Myometrial cell (primary cell): ENCODE measurements around the gene MOCS2.

- RAMPAGE, long total RNA = no peak
Measured at GRCh38 chr5:42798036-42798711, 13.5 kb downstream of the SELENOP start.

DNA sequence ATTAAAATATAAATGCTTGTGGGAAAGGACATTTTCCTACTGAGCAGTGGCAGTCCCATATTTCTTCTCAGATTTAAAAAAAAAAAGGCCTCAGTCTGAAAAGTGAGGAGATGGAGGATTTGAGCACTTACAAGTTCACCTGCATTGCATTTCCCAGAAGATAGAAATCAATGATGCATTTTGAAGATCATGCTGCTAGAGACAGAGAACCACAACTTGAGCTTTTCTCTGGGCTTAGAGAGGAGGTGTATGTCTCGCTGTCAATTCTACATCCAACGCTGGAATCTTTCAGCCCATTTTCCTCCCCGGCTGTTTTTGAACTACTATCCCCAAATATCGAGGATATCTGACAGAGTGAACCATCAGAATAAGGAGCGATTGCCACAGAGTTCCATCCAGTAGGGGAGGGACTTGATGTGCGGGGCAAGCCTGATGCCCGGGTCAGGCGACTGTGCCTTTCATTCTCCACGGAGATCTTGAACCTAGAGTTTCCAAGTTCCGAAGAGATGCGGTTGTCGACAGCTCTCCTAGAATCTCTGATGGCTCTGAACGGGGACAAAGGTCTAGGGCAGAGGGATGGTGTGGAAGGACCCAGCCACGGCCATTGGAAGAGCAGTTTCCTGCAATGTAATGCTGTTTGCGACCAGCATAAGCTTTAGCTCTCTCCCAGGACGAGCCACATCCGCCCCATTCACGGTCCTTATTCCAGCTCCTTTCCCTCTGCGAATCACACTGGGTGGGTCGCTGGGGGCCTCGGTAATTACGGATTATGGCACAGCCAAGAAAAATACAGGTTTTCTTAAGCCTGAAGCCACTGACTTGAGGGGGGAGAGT, 23.0 kb downstream of the ANXA2R start:
- RAMPAGE, long total RNA = no peak

DNA sequence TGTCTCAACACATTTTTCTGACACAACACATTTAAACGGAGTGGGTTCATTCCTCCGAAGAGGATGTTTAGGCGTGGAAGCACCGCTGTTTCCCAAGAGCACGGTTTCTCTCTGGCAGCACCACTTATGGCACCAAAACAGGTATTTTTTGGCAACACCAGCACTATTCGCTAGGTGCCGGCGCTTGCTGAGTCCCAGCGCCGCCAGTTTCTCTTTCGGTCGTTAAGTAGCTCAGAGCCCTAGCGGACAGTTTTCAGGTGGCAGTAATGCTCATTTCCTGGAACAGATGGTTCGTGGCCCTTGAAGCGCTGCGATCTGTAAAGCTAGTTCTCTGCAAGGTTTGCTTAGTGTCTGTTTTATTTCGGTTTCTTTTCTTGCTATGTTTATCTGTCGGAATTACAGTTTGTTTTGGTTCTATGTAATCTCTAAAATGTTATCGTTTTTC, 20.1 kb downstream of the ANXA2R start:
- RAMPAGE, long total RNA = no peak

DNA sequence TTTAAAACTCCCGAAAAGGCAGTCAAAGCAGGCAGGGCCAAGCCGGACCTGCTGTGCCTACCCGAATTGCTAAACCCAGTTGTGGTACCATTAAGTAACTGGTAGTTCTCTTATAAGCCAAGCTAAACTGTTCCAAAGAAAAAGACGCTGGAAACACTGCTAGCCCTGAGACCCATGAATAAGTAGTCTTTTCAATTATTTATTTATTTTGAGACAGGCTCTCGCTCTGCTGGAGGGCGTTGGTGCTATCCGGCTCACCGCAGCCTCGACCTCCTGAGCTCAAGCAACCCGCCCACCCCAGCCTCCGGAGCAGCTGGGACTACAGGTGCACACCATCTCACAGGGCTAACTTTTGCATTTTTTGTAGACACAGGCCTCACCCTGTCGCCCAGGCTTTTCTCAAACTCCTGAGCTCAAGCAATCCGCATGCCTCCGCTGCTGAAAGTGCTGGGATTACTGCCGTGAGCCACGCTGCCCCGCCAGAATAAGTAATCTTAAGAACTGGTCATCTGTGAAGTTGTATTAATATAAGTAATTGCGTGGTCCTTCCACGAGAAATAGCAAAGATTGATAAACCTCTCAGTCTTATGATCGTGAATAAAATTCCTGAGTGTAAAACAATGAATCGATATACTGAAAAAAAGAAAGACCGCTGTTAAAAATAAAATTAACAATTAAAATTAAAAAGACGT, 1.6 kb downstream of the ANXA2R start:
- RAMPAGE, long total RNA = no peak

GRCh38 chr5:43192384-43193361, 648 bp downstream of the NIM1K start:
- RAMPAGE, long total RNA = no peak

- RAMPAGE, long total RNA = no peak
Measured at GRCh38 chr5:43485326-43485883, 1.7 kb upstream of the TMEM267 start.

DNA sequence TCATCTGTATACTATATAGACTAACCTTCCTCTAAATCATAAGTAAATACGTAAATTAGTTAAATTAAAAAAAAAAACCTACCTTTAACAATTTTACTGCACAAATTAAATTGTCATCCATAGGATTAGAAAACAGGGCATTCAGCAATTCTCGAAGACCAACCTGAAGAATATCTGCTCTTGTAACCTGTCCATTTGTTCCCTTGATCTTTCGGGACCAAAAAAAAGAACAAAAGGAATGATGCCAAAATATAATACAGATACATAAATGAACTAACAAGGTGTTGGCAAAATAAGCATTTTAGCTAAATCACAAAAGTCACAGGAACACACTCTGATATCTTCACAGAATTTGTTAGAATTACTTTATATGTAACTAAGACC, 20.1 kb downstream of the PAIP1 start:
- RAMPAGE, long total RNA = no peak

- RAMPAGE, long total RNA = no peak
Measured at GRCh38 chr5:43618710-43619205, 15.8 kb downstream of the NNT start.

DNA sequence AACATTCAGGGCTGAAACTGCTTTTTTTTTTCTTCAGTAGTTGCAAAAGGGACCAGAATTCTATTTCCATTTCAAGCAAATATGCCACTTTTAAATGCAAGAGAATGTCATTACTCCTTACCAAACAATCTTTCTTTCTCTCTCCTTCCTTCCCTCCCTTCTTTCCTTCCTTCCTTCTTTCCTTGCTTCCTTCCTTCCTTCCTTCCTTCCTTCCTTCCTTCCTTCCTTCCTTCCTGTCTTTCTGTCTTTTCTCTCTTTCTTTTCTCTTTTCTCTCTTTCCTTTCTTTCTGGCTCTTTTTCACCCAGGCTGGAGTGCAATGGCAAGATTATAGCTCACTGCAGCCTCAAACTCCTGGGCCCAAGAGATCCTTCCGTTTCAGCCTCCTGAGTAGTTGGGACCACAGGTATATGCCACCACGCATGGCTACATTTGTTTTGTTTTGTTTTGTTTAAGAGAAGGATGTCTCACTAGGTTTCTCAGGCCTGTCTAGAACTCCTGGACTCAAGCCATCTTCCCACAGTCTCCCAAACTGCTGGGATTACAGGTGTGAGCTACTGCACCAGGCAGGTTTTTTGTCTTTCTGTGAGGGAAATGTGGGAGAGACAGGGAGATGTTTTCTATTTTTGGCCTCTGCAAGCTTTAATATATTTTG, 87.0 kb downstream of the FGF10 start:
- RAMPAGE, long total RNA = no peak

- RAMPAGE, long total RNA = no peak
Measured at GRCh38 chr5:44637881-44638502, 170.8 kb upstream of the MRPS30 start.

GRCh38 chr5:50963435-50964236, 297.2 kb downstream of the PARP8 start:
- RAMPAGE, long total RNA = no peak

GRCh38 chr5:51378419-51379659, 4.4 kb upstream of the ISL1 start:
- RAMPAGE, long total RNA = no peak

DNA sequence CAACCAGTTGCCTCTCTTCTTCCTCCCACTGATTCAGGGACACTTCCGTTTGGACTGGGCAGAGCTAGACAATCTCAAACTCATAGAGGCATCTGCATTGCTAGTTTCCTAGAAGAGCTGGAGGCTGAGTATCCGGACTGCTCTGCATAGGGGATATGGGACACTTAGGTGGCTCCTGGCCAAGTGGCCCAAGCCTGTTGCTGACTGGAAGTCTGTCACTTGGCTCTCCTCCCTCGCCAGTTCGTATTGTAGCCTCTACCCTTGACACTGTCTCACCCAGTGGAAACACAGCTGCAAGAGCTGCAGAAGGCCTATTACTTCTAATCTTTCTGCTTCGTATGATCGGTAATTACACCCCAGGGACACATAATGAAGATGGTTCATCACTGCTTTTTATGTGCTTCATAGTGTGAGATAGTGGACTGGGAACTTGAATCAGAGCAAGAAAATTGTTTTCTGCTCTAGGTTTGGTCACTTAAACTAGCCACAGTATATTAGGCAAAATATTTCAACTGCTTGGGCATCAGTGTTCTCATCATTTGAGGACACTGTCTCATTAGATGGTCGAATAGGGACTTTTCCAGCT, 34.8 kb downstream of the ITGA1 start:
- RAMPAGE, long total RNA = no peak

DNA sequence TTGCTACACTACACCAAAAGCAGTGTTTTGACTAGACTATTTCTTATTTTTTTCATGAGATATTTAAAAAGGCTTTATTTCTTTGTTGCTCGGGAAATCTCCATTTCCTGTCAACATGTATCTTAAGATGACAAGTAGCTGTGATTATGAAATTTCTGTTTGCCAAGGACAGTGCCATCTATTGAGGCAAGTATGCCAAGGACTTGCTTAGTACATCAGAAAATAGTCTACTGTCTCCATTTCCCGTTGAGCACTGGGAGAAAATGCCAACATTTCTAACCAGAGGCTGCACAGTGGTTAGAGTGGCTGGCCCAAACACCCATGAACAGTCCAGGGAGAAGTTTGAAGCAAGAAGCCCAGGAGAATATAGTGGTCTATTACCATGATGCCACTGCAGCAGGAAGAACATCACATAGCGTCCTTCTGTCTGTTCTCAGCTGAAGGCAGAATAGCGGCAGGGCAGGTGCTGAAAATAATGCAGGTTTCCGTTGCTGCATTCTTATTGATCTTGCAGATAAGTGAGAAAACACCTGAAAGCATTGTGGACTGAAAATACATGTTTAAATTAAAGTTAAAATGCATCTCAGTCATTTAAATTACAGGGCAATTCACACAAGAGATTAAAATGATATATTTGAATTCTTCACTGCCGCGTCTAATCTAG, 93.2 kb upstream of the ITGA2 start:
- RAMPAGE, long total RNA = no peak

- RAMPAGE, long total RNA = start-site peak on the minus strand at chr5:53109735-53109771, 752 and 898 reads in 2 replicates; start-site peak on the plus strand at chr5:53109846-53109890, 99 and 77 reads in 2 replicates
Measured at GRCh38 chr5:53108983-53109991, at the start of gene MOCS2. TSS of gene MOCS2 (minus strand) at chr5:53109757.

- RAMPAGE, long total RNA = no peak
Measured at GRCh38 chr5:53997066-53997730, 313.2 kb downstream of the ARL15 start.

DNA sequence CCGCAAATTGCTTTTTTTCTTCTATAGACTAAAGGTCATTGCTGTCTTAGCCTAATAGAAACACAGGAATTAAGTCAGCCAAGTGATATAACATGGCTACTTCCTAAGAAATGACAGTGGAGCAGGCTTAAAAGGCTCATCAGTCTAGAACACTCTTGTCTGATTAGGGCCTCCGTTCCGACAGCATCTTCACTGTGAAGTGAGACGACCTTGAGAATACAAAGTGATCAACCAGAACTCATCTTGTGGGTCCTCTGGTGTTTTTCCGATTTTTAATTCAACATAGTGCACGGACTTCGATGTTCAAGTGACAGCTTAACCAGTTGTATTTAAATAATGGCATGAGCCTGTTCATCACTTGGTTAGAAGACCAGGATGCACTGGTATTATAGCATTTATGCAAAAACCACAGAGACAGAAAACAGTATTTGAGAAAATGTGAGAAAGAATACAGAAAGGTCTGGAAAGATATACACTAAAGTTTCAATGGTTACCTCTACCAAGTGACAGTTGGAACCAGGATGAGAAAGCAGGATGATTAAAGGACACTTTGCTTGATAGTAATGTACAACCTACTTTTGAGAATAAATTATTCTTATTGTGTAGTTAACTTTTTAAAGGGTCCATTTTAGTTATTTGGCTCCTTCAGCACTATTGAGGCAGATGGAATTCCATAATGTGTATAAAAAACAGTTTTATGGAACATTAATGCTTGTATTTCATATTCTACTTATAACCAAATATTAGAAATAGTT, 251.1 kb downstream of the ARL15 start:
- RAMPAGE, long total RNA = no peak

DNA sequence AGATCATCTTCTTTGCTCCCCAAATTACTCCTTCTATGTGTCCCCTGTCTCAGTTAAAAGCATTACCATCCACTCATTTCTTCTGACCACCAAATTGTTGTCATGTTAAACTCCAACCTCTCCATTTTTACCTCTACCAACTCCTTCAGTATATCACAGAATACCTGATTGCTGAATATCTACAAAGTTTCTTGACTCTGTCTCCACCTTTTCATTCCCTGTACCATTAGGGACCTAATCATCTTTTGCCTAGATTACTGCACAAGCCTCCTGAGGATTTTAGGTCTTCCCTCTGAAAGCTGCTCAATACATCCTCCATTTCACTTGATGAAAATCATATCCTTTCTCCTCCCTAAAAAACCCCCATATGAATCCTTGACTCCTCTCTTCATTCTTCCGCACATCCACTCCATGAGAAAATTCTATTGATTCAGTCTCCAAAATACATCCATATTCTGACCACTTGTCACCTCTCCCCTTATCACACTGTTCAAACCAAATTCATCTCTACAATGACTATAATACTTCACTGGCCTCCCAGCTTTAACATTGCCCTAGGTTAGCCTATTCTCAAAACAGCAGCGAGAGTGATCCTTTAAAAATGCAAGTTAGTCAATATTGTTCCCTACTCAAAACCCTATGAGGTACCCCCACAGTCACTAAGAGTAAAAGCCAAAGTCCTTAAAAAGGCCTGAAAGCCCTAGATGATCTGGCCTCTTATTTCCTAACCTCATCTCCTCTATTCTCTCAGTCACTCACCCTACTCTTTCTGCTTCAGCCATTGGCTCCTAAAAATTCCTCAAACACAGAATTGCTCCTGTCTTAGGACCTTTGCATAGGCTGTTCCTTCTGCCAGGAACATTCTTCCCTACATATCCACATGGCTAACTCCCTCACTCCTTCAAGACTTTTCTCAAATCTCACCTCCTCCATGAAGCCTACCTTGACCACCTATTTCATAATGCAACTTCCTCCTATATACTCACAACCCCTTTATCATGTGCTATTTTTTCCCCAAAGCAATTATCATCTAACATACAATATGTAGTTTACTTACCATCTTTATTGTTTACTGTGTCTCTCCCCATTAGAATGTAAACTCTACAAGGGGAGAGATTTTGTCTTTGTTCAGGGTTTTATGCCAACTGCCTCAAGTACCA, 46.1 kb downstream of the ARL15 start:
- RAMPAGE, long total RNA = no peak

GRCh38 chr5:54295530-54296256, 14.7 kb downstream of the ARL15 start:
- RAMPAGE, long total RNA = no peak

DNA sequence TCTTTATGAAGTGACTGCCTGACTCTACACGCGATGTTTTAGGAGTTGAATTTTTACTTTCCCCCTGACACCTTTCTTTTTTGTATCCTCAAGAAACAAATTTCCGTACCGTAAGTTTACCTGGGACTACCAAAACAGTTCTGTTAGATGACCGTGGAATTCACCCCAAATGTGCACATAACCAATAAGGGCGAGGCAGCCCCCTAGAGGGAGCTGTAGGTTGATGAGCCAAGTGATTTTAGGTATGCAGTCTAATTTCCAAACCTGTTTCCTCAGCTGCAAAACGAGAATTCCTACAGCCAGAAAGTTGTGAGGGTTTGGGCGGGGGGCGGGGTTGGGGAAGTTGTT, 1.4 kb upstream of the ARL15 start:
- RAMPAGE, long total RNA = no peak